Body of pancreas (tissue), 2 donors: ENCODE data around the genes HPGD and SPCS3.

- PRO-cap, result unidirectional peak, minus-strand start at chr4:173264821
- RAMPAGE, long total RNA, 2 experiments, result no peak in any of the 2 experiments
These were observed 69.4 kb downstream of the HMGB2 start for GRCh38 chr4:173264756-173265190.

- PRO-cap, result no peak
- RAMPAGE, long total RNA, 2 experiments, result no peak in any of the 2 experiments
These were observed 2.4 kb downstream of the HMGB2 start for GRCh38 chr4:173331412-173332581.

- PRO-cap, result no peak
- RAMPAGE, long total RNA, 2 experiments, result no peak in any of the 2 experiments
These were observed 16.1 kb upstream of the SCRG1 start for GRCh38 chr4:173414914-173415516.

GRCh38 chr4:173523072-173523448, 7.0 kb downstream of the HAND2 start:
- PRO-cap, result no peak
- RAMPAGE, long total RNA, 2 experiments, result no peak in any of the 2 experiments

GRCh38 chr4:173528228-173528833, 1.7 kb downstream of the HAND2 start:
- PRO-cap, result no peak
- RAMPAGE, long total RNA, 2 experiments, result no peak in any of the 2 experiments

DNA sequence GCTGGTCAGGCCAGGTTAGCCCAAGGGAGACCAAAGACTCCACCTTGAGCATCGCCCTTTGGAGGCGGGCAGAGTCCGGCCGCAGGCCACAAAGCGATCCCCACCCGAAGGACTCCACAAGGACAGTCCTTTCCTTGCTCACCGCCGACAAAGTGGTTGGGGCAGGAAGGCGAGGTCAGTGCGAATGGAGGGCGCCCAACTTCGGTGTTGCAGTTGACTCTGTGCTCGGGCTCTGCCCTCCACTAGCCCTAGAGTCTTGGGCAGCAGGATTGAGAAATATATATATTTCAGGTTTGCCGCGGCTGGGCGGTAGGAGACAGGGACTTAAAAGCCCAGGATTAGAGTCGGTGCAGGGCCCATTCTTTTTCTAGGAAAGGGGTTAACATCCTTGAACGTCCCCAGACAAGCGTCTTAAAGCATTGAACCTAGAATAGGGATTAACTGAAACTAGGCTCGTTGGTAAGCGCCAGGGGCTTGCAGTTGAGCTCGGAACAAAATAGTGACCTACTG, 1.6 kb upstream of the HAND2 start:
- PRO-cap, result no peak
- RAMPAGE, long total RNA, 2 experiments, result no peak in any of the 2 experiments

DNA sequence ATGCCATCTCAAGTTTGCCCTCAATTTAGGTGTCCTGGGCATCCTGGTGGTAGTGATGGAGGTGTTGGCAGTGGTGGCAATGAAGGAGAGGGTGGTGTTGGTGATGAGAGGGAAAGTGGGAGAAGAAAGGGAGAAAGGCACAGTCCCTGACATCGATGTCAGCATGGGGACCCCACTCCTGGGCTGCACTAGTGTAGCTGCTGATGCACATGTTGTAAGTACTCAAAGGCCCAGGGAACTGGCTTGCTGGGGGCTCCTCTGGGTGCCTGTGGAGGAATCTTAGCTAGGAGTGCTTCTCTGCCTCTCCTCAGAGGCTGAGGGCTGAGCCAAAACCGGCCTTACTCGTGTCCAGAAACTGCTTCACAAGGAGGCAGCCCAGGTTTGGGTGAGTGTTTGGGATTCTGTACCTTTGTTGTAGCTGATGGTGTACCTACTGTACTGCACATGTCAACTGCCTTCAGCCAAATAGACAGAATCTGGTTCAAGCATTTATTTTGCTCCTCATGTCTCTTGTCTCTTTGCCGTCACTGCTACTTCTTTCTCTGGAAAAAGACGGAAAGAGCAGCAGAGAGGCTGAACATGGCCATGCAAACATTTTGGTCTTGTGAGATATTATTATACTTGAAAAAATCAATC, 3.1 kb upstream of the HAND2 start:
- PRO-cap, result no peak
- RAMPAGE, long total RNA, 2 experiments, result start-site peak on the plus strand in 1 of 2 experiments, centred at position 139 of the sequence, 9 reads per replicate

GRCh38 chr4:174154486-174155007, 128.9 kb downstream of the FBXO8 start:
- PRO-cap, result no peak
- RAMPAGE, long total RNA, 2 experiments, result start-site peak on the minus strand in 1 of 2 experiments, at chr4:174154689-174154718 at its widest, 11 reads per replicate

DNA sequence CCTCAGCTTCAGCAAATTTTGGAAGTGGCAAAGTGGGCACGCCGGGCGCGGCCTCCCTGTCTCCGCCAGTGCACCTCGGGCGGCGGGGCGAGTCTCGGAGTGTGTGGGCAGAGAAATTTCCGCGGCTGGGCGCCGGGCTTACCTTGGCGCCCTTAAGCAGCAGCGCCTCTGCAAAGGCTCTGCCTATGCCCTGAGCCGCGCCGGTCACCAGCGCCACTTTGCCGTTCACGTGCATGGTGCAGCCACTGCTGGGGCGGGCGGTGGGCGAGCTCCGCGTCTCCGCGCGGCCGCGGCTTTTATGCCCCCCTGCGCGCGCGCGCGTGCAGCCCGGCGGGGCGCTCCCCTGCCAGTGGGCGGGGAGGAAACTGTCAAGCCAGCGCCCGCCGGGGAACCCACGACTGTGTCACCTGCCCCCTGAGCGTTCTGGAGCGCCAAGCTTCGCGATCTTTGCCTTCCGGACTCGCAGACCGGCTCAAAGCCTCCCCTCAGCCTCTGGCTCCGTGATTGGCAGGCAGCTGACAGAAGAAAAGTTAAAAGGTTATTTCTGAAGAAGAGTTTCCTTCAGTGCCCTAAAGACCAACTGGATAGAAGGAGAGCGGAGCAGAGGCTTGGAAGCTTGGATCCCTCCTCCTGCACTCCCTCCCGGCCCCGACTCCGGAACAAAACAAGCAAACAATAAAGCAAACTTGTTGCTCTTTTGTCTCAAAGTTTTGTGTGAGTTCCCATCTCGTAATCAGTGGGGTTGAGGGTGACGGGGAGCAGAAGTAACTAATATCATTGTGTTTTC, at the start of gene HPGD:
HPGD (minus strand) TSS at position 272 of the 787 bp plus-strand sequence.
- PRO-cap, result unidirectional peak, minus-strand start at position 425 of the sequence
- RAMPAGE, long total RNA, 2 experiments, result start-site peak on the minus strand in 1 of 2 experiments, centred at position 271 of the sequence, 73 reads per replicate

DNA sequence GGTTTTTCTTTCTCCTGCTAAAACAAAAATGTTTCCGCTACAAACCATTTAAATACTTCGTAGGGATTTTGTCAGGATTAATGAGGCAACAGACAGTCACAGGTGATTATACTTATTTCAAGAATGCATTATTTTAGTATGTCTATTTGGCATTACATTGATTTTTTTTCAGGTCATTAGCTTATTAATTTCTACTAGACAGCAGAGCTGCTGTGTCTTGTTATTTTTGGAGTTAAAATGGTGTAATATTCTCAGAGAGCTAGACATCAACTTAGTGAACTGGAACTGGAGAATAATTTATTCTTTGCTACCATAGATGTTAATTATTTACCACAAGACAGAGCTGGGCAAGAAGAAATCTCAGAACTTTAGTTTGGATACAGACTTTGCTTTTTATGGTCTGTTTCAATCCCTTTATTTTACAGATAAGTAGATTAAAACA, 10.1 kb upstream of the HPGD start:
- PRO-cap, result no peak
- RAMPAGE, long total RNA, 2 experiments, result no peak in any of the 2 experiments

GRCh38 chr4:176319795-176320879, at the start of gene SPCS3:
SPCS3 (plus strand) TSS chr4:176319966.
- PRO-cap, result bidirectional peak, plus-strand start at chr4:176319988, minus-strand start at chr4:176319723; bidirectional peak, plus-strand start at chr4:176320173, minus-strand start at chr4:176320216; bidirectional peak, plus-strand start at chr4:176320603, minus-strand start at chr4:176320527
- RAMPAGE, long total RNA, 2 experiments, result start-site peak on the plus strand in 2 of 2 experiments, at chr4:176319945-176320017 at its widest, 1,025 to 1,085 reads per replicate

GRCh38 chr4:179694749-179694995, 2252.4 kb upstream of the AGA start:
- PRO-cap, result no peak
- RAMPAGE, long total RNA, 2 experiments, result no peak in any of the 2 experiments

- PRO-cap, result no peak
- RAMPAGE, long total RNA, 2 experiments, result no peak in any of the 2 experiments
These were observed 2185.4 kb upstream of the TENM3 start for GRCh38 chr4:180057824-180058171.

DNA sequence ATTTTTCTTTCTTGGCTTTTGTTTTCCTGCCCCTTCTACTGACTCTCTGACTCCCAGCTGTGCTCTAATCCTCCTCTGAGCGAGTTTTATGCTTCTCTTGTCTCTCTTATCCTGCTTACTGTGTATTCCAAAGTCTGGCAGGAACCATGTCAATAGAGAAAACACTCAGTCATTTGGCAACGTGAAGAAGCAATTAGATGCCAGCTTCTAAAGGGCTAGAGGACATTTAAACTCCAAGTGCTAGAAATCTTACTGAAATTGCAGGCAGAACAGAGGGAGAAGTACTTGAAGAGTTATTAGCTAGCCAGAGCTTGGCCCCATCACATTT, 984.6 kb upstream of the TENM3 start:
- PRO-cap, result no peak
- RAMPAGE, long total RNA, 2 experiments, result no peak in any of the 2 experiments

DNA sequence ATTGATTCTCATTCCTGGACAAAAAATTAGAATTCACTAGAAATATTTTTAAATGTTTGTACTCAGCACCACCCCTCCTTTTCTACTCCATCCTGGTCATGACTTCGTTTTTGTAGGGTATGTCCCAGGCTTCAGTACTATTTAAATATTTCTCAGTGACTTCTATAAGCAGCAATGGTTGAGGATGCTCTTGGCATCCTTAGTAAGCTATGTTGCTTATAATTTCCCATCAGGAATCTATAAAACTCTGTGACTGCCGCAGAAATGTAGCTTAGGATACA, 822.6 kb upstream of the TENM3 start:
- PRO-cap, result no peak
- RAMPAGE, long total RNA, 2 experiments, result no peak in any of the 2 experiments

DNA sequence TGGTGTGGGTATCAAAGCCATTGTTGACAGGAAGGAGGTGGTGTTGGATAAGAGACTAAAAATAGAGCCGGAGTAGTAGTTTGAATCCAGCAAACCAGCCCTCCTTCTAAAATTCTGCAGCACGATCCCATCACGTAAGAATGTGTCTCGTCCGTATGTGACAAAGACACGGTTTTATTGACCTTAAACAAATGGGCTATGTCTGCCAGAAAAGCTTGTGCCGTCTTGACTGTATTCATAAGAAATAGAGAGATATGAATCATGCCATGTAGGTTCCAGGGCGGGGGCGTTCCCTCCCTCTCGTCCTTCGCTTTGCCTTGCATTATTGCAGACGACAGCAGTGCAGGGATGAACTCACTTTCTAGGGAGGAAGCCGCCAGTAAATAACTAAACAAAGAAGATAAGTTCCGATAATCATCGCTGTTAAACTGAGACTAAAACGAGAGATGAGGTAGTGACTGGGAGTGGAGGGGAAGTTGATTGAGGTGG, 3.3 kb downstream of the TENM3 start:
- PRO-cap, result no peak
- RAMPAGE, long total RNA, 2 experiments, result no peak in any of the 2 experiments

- PRO-cap, result no peak
- RAMPAGE, long total RNA, 2 experiments, result no peak in any of the 2 experiments
These were observed 323.5 kb downstream of the DCTD start for GRCh38 chr4:182593677-182594171.

GRCh38 chr4:183100804-183101175, 1.7 kb downstream of the WWC2 start:
- PRO-cap, result no peak
- RAMPAGE, long total RNA, 2 experiments, result no peak in any of the 2 experiments

- PRO-cap, result no peak
- RAMPAGE, long total RNA, 2 experiments, result no peak in any of the 2 experiments
These were observed 101.5 kb downstream of the WWC2 start for GRCh38 chr4:183200518-183201001.

DNA sequence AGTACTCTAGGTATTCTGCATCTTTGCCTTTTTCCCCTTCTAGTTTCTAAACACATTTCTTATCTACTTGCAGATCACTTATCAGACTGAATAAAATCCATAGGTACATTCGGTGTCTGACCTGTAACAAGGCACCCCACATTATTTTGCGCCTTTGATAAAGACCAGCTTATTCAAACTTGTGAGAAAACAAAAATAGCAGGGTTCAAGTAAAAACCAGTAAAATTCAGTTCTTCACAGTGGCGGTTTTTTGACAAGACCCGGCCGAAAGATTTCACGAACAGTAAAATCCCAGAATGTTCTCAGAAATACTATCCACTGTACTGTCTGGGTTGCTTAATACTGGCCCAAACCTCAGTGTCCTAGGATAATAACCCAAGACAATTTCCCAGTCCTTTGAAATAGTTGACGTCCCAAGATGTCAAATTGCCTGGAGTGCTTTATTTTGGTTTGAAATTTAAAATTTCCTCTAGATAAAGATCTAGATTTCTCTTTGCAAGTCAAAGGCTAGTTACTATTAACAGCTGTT, 1.8 kb upstream of the ING2 start:
- PRO-cap, result no peak
- RAMPAGE, long total RNA, 2 experiments, result start-site peak on the minus strand in 1 of 2 experiments, centred at position 159 of the sequence, 12 reads per replicate